Hair follicle dermal papilla cell (primary cell): ENCODE results near the gene SLC16A8.

DNA sequence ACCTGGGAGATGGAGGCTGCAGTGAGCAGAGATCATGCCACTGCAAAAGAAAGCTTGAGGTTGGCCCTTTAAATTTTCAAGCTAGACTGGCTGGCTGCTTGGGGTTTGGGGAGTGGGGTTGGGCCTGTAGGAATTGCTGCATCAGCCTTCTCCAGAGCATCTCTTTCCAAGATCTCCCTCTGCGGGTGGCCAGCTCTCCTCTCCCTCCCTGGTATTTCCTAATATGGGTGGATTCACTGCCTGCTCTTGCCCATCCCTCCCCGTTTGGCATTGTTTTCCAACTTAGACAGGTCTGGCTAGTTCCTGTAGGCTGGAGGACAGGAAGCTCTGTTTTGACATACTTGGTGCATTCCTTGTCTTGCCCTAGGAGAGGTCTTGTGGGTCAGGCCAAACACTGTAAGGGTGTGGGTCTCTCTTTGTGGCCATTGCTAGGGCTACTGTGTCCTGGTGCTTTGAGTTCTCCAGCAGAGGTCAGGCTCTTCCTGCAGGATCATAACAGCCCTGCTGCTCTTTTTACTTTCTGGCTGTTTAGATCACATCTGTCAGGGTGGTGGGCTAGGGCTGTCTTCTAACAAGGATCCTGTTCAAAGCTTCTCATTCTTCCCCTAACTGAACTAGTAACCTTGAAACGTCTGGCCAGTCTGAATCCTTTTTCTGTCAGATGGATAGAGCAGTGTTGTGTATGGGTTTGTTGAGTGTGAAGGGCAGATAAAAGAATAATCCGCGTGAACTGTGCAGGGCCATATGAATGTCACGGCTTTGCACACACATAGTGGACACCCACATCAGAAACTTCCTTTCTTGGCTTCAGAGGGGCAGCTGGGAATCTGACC lies 18.4 kb upstream of the MICALL1 start:
- CAGE, long polyA plus RNA = no peak

- CAGE, long polyA plus RNA = no peak
These were observed 1.2 kb downstream of the MICALL1 start for GRCh38 chr22:37907086-37907831.

DNA sequence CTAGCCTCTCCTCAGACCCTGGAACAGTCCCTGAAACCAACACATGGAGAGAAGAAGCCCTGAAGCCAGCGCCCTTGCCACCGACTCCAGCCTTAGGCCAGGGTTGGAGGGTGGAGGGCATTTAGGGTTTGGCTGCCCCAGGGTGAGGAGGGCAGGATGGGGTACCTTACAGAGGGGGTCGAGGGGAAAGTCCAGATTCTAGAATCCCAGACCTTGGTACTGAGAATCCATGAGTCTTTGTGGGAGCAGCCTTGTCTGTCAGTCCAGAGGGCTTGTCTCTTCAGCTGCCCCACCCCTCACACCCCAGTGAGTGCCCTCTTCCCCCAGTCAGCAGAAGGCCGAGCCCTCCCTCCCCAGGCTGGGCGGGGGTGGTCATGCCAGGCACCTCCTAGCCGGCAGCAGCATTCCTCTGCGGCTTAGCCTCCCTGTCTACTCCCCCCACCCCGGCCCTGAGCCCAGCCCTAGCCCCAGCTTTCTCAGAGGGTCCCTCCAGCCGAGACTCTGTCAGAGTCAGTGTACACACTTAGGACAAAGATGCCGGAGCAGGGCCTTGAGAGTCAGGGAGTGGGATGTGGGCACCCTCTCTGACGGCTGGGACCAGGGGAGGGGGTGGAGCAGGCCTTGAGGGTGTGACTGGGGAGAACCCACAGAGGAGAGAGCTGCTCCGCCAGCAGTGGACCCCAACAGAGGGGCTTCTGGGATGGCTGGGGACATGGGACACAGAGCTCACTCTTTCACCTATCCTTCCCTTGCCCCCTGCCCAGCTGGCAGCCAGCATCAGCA lies 4.6 kb downstream of the SOX10 start:
- CAGE, long polyA plus RNA = no peak

DNA sequence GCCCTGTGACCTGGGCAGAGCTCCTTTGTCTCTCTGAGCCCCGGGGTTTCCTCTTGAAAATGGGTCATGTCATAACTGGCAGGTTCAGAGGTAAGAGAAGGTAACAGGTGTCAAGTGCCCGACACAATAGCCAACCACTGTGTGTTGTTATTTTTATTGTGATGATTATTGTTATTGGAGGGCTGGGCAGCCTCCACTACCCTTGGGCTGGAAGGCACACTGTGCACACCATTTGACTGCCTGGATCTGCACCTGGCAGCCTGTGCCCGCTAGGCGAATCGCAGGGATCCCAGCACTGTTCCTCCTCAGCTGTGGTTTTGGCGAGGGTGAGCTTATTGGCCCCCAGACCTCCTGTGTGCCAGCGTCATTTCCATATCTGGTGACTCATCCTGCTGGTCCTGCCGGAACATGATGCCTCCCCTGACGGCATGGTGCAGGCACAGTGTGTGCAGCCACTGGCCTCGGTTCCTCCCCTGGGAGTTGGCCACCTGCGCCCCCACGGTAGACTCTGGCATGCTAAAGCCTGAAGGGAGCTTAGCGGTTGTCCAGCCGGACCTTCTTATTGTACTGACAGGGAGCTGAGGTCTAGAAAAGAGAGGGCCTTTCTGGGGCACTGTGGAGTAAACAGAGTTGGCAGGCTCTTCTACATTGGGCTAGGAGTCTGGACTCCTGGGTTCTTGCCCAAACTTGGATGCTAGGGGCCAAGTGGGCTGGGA lies 15.5 kb upstream of the SOX10 start:
- CAGE, long polyA plus RNA = no peak

- CAGE, long polyA plus RNA = no peak
These were observed at the start of gene SLC16A8 for GRCh38 chr22:38083914-38084353. Gene SLC16A8, minus strand, starts transcription at chr22:38084184.

DNA sequence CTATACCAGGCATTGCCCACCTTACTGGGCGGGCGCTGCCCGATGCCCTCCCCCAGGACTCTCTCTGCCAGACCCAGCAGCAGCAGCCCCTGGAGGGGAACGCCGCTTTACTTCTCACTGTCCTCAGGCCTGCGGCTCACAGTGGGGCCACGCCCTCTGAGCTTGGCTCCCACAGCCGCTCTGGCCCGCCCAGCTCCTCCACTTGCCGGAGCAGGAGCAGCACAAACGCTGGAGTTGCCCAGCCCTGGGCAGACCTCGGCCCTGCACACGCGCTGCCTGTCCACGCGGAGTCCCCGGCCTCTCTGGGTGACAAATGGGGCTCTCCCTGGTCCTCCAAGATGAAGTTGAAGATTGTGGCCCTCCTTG lies 406 bp upstream of the BAIAP2L2 start:
- CAGE, long polyA plus RNA = no peak

- CAGE, long polyA plus RNA = no peak
These were observed 3.9 kb downstream of the CSNK1E start for GRCh38 chr22:38313070-38313999.

GRCh38 chr22:38373970-38374326 lies 56.7 kb upstream of the CSNK1E start:
- CAGE, long polyA plus RNA = no peak

DNA sequence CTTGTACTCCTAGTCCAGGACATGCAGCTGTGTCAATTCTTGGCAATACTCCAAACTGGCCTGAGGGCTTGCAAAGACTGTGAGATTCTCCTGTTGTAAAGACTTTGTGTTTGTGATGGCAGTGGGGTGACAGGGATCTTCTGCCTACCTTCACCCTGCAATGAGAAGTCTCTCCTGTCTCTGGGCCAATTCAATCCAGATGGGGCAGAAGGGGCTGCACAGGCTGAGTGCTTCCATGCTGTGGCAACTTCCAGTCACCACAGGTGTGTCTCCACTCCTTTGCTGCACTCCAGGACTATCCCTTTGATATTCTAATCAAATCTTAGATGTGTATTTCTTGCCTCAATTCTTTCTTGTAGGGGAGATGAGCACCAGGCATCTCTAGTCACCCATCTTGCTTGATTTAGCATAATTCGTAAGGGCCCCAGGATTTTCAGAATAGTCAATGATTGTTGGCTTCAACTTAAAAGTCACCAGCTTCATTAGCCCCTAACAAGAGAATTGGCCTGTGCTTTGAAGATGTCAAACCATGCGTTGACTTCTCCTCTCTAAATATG lies 58.2 kb upstream of the CSNK1E start:
- CAGE, long polyA plus RNA = no peak

- CAGE, long polyA plus RNA = no peak
These were observed 18.2 kb downstream of the DDX17 start for GRCh38 chr22:38487625-38488669.

DNA sequence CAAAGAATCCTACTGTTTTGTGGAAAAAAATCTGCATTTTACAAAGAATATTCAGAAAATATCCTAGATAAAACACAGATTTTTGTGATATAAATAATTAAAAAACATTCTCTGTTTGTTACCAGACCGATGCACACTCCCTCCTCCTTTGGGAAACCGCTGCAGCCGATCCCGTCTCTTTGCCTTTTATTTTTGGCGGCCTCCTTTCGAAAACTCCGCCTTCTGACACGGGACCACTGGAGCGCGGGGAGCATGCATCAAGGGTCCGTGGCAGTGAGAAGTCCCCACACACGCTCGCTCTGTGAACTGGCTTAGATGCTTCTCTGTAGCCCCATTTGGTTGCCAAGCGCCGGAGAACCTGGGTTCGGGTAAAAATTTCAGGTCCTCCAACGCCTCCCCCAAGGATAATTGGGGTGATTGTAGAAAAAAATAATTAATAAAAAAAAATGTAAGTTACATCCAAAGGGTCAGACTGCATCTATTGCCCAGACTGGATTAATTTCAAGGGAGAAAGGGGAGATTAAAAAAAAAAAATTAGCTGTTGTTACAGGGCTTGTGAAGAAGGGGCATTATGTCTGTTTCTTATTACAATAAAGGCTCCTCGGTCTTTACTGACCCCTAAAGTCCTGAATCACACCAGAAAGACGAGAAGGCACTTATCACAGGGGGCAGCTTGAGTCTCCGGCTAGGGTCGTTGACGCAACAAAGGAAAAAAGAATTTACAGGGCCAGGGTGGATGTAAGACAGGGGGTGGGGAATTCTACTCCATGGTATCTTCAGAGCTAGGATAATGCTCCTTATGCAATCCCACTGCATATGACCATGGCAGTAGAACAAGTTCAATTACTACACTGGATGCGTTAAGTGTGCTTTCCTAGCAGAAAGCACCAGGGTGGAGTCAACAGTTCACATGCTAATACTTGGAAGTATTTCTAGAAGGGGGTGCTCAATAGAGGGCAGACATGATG lies 16.7 kb downstream of the DDX17 start:
- CAGE, long polyA plus RNA = no peak

DNA sequence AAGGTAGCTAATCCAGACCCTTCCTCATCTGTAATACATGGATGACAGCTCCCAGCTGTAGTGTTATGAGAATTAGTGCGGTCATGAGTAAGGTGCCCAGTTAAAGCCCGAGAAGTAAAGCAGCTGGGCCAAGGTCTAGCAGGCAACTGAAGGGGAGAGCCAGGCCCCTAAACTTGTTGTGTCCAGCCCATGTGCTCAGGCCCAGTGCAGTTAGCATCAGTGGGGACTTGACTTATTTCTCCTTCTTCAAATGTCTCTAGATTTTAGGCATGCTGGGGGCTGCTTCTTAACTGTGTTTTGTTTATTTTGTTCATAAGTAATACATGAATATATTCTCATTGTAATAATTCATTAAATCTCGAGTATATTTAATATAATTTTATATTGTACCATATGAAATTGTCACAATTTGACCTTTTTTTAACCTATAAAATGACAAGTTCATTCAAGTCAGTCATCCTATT lies 1.2 kb downstream of the CBY1 start:
- CAGE, long polyA plus RNA = no peak

DNA sequence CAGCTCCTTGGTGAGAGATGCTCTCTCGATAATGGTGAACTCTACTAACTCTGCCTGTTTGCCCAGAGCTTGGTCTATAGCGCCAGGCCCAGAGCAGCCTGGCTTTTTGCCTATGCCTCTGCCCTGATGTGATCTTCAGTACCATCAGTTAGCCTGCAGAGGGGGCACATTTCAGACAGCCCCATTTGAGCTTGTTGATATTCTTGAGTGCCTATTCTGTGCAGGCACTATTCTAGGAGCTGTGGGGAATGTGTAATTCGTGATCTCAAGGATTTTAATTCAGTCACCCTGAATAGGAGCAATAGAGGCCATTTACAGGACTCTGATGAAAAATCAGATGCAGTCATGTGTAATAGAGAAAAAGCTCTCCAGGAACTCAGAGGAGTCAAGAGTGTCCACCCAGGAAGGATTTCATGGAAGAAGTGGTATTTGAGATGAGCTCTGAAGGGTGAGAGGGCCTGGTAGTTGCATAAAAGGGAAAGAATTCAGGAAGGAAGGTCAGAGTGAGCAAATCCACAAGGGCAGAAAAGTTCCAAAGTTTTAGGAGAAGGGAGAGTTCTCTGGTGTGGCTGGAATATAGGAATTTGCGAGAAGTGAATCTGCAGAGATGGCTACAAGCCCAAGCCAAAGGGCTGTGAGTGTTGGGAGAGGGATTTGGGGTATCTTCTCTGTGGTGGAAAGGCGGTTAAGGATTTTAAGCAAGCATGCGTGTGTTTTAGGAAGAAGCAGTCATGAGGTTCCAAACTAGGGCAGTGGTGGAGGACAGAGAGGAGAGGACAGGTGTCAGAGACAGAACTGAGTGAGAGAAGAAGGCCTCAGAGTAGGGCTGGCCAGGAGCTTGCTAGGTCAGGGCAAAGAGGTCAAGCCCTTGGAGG lies 19.5 kb downstream of the GTPBP1 start:
- CAGE, long polyA plus RNA = no peak

DNA sequence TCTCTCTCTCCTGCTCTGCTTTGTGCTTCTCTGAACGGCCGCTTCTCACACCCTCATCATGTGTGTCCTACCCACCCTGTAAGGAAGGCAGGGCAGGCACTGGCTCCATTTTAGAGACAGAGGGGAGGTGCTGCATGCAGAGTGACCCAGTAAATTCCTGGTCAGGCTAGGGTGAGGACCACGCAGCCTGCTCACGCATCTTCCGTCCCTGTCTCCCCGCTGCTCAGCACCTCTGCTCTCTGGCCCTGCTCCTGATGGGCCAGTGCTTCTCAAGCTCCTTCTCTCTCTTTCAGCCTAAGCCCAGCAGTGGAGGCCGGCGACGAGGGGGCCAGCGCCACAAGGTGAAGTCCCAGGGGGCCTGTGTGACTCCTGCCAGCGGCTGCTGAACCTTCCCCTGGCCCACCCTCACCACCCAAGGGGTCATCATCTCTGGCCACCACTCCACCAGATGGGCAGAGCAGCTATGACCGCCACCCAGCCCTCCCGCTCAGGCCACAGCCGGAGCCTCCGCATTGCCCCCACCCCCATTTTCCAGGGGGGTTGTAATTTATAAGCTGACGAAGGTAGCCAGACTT lies 24.7 kb downstream of the GTPBP1 start:
- CAGE, long polyA plus RNA = no peak

DNA sequence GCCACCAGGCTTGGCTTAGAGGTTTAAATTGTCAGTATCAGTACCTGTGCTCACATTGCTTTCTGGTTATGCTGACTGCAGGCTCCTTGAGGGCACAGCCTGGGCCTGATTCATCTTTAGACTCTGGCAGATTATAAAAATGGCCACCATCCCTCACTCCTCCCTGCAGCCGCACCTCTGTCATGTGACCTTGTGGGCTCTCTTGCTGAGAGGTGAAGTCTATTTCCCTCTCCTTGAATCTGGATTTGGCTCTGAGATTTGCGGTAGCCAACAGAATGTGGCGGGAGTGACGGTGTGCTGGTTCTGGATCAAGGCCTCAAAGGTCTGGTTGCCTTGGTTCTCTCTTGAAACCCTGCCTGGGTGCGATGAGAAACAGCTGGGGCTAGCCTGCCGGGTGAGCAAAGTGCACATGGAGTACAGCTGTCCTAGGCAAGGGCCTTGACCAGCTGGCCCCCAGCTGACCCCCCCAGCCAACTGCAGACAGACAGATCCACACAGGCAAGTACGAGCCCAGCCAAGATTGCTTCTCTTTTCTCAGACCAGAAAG lies 10.9 kb downstream of the SUN2 start:
- CAGE, long polyA plus RNA = no peak

DNA sequence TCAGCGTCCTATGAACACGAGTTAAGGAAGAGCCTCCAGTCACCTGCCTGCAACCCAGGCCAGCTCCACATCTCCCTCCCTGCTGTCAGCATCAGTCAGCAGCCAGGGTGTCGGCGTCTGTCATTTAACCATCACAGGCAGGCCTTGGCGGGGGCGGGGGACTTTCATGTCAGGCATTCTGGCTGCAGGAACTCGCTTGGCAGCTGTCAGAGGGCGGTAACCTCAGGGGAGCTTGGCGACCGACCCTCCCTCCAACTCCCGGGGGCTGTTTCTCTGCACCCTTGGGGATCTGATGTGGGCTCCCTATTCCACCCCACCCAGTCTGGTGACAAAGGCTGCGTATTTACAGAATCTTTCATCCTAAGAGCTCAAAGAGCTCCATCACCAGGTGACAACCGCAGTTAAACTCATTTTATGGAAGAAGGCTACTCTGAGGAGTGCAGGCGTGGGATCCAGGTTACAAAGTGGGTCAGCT lies 2.8 kb upstream of the SUN2 start:
- CAGE, long polyA plus RNA = no peak

- CAGE, long polyA plus RNA = no peak
These were observed 1.9 kb upstream of the CBX6 start for GRCh38 chr22:38873817-38874348.

GRCh38 chr22:38922067-38922266 lies 35.4 kb upstream of the APOBEC3A start:
- CAGE, long polyA plus RNA = no peak

DNA sequence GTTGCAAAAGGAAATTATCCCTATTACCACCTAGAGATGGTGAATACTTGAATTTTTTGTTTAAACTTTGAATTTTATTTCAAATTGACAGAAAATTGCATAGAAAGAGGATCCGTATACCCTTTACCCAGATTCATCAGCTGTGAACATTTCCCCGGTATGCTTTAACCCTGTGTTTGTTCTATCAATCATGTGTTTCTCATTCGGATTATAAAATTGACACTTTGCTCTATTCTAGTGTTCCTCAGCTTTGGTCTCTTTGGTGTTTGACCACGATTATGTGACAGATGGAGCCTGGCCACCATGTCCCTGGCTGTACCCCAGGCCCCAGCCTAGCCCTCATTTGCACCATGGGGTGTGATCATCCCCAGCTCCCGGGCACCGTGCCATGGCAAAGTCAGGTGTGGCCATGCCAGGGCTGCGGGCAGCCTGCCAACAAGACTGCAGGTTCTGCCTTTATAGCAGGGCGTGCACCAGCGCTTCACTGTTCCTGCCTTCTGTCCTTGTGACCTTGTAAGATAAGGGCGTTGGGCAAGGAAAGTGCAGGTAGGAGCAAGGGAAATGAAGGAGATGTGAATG lies 22.5 kb upstream of the APOBEC3A start:
- CAGE, long polyA plus RNA = no peak

DNA sequence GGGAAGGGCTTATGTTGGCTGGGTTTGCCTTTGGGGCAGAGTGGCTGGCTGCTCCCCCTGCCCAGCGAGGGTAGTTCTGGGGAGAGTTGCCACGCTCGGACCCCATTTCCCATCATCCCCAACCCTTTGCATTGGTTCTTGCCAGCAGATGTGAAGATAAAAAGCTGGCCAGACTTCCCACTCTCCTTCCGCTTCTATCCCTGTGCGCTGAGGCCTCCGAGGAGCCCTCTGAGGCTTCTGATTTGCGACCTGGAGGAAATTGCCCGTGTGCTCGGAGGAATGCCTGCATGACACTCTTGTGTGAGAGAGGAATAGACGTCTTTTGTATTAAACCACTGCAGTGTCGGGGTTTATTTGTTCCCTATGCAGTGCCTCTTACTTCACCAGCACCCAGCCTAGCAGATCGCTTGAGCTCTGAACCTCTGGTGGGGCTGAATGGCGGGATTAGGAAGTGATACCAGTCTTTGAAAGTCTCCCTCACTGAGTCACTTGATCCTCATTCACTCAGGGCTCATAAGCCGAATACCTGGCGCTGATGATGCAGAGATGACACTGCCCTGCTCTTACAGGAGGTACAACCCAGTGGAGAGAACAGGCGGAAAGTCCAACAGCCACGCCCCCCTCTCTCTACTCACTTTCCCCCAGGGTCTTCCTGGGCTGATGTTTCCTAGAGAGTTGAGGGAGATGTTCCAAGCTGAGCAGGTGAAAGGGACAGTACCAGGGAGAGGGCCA lies 10.3 kb upstream of the APOBEC3A start:
- CAGE, long polyA plus RNA = no peak